ENCODE data around the genes DOCK8 and DMRT3.

GRCh38 chr9:211407-211960, 3.2 kb upstream of the DOCK8 start:
- RRBS = no CpG with 5 or more reads among the region's 5 CpGs

DNA sequence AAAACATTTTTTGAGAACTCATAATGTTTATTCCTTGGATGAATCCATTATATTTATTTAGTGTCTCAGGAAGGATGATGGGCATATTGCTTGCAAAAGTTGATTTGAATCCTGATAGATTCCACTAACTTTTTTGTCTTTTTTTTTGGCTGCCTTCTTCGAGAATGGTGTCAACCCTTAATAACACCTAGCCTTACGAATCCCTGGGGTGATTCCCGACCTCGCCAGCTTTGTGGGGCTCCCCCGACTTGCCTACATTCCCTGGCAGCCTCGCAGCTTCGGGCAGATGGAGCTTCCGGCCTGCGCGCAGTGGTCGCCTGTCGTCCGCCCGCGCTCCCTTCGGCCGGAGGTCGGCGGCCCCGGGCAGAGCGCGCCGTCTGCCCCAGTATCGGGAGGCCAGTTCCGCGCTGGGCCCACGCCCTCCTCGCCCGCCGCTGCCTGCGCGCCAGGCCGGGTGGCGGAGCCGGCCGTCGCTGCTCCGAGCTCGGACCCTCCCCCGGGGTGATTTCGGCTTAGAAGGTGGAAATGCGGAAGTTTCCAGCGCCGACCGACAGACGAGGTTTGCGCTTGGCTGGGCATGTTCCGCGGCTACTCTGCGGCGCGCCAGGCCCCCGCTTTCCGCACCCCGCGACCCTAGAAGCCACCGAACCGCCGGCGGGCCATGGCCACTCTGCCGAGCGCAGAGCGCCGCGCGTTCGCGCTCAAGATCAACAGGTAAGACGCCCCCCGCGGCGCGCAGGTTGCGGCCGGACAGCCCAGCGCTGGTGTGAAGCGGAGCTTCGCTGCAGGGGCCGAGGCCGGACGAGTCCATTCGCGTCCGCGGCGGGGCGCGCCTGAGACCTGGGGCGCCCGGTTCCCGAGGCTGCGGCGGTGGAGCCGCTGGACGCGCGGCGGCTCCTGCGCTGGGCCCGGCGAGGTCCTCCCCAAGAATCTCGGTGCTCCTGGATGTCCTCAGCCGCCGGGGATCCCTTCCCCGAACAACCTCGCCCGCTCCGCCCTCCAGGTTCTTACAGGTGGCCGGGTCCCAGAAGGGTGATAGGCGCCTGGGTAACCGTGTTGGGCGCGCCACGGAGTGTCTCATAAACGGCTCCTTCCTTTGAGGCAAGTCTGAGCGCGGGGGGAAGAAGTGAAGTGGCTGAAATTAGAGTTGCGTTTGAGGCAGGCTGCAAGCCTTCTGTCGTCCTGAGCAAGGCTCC, at the start of gene DOCK8:
Gene DOCK8, plus strand, starts transcription at position 550 of the 1,196 bp plus-strand sequence.
- RRBS = 3% methylated on average over 62 of the region's 119 CpGs

- RRBS = no CpG with 5 or more reads among the region's 4 CpGs
Observed at GRCh38 chr9:297056-297422, 82.4 kb downstream of the DOCK8 start.

GRCh38 chr9:304443-305265, 90.0 kb downstream of the DOCK8 start:
- RRBS = no CpG with 5 or more reads among the region's 10 CpGs

GRCh38 chr9:468107-468643, 36.3 kb upstream of the KANK1 start:
- RRBS = no CpG with 5 or more reads among the region's 9 CpGs

- RRBS = no CpG with 5 or more reads among the region's 8 CpGs
Observed at GRCh38 chr9:578681-579504, 74.4 kb downstream of the KANK1 start.

GRCh38 chr9:689433-689766, 152.1 kb upstream of the DMRT1 start:
- RRBS = no CpG with 5 or more reads among the region's 2 CpGs

DNA sequence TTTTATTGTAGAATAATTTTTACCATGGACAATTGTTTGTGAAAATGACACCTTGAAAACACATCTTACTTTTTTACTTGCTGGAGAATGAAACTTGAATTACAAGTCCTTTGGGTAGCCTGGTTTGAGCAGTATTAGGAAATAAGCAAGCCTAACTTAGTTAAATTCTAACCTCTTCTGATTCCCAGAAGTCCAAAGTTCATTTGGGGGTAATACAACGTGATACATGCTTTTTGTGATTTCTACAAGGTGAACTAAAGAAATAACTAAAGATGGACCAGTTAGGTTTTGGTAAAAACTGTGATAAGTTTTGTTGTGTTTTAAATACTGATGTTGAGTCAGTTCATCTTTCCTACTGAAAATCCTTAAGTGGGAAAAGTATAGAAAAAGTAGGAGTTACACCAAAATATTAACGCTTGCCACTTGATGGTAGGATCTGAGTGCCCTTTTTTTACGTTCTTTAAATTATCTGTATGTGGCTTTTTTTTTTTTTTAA, 135.4 kb upstream of the DMRT1 start:
- RRBS = no CpG with 5 or more reads among the region's 3 CpGs

DNA sequence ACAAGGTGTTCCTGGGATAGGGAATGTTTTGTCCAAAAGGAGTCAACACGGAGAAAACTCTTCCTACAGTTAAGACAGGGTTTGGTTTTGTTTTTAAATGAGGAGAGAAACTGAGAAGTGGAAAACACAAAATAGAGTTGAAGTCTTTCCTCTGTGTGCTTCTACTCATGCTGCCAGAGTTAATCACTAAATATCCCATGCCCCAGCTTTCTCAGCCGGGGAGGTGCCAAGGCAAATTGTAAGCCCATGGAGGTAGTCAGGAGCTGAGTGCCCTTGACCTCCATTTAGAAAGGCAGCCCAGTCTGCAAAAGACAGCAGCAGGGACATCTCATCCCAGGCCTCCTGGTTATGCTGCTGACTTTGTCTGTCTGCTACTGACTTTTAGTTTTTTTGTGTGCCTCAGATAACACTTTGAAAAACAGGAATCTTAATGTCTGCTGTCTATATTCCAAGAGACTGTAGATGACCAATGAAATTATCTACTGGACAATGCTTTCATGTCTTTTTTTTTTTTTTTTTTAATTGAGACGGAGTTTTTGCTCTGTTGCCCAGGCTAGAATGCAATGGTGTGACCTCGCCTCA, 132.3 kb upstream of the DMRT1 start:
- RRBS = no CpG with 5 or more reads among the region's 4 CpGs

DNA sequence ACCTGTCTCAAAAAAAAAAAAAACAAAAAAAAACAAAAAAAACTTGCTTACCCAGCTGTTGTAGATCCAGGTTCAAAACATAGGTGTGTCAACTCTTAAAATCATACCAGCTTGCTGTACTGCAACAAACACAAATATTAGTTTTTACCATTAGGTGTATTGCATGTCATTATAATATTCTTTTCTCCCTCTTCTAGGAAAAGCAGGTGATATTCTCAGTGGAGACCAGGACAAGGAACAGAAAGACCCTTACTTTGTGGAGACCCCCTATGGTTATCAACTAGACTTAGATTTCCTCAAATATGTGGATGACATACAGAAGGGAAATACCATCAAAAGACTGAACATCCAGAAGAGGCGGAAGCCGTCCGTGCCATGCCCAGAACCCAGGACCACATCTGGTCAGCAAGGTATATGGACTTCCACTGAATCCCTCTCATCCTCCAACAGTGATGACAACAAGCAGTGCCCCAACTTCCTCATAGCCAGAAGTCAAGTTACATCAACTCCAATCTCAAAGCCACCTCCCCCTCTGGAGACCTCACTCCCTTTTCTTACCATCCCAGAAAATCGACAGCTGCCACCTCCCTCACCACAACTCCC, 130.8 kb upstream of the DMRT1 start:
- RRBS = no CpG with 5 or more reads among the region's 4 CpGs

DNA sequence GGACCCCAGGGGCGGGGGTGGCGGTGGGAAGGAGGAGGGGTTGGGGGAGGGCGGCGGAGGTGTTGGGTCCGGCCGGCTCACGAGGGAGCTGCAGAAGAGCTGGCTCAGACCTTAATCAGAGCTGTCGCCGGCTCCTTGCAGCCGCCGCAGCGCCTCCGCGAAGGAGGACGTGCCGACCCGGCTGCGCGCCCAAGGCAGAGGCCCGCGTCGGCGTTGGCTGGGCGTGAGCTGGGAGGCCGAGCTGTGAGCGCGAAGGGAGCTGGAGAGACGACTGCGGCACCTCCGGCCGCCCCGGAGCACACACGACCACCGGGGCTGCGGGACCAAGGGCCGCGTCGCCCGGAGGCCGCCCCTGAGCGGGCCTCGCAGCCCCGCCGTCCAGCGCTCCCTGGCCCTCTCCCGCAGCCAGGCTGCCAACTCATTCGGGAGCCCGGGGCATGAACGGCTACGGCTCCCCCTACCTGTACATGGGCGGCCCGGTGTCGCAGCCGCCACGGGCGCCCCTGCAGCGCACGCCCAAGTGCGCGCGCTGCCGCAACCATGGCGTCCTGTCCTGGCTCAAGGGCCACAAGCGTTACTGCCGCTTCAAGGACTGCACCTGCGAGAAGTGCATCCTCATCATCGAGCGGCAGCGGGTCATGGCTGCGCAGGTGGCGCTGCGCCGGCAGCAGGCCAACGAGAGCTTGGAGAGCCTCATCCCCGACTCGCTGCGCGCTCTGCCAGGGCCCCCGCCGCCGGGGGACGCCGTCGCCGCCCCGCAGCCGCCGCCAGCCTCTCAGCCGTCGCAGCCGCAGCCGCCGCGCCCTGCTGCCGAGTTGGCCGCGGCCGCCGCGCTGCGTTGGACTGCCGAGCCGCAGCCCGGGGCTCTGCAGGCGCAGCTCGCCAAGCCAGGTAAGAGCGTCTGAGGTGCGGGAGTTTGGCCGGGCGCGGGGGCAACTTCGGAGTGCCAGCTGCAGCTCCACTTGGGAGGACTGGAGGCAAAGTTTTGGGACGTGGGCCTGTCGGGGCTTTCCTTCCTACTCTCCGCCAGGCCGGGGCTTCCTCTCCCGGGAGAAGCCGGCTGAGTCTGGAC, at the start of gene DMRT3:
Gene DMRT3, plus strand, starts transcription at position 91 of the 1,072 bp plus-strand sequence.
- RRBS = 4% methylated on average over 55 of the region's 118 CpGs

- RRBS = no CpG with 5 or more reads among the region's 1 CpG
Observed at GRCh38 chr9:1019292-1019512, 31.0 kb upstream of the DMRT2 start.

DNA sequence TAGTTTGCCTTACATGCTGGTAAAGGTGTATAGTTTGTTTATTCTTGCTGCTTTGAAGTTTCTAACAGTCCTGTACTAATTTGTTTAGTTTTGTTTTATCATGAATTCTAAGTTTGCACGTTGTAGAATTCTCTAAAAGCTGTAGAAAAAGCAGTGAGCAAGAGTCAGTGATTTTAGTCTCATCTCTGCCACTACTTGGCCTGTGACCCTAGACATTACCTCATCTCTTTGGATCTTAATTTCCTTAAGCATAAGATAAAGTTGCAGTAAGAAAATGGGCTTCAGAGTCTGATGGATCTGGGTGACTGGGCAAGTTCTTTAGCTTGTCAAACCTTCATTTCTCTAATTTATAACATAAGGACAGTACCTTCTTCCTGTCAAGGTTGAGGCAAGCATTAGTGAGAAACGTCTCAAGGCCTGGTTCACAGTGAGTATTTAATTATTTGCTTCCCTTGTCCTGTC, 247.9 kb downstream of the DMRT2 start:
- RRBS = no CpG with 5 or more reads among the region's 2 CpGs

DNA sequence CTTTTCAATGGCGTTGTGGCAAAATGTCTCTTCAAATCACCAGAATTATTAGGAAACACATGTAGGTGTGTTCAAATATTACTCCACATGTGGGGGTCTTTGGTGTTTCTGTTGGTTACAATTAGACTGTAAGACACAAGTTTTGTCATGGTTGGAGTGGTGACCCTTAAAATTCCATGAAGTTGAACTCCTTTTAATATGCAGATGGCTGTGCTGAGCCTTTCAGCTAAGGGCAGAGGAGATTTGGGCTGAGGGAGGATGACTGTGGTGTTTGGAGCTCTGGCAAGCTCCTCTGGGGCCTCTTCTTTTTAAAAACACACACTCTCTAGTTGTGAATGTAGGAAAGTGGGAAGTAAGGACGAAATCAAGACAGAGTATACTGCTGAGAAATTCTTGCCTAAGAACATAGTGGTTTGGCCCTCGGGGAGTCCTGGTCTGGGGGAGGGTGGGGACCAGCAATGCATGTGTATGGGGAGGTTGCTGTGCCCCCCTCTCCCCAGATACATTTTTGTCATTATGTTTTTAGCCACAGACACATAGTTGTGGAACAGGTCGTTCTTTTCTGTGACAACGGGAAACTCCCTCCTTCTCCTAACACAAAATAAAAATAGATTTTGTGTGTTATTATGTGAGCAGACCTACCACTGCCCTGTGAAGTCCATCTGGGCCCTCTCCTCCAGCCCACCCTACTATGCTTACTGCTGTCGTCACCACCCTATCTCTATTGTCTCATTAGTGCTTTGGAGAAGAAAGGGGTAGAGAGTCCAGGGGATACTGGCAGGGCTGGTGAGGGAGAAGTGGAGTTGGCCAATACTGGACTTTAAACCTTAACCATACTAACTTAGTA, 9.9 kb downstream of the SMARCA2 start:
- RRBS = no CpG with 5 or more reads among the region's 6 CpGs

DNA sequence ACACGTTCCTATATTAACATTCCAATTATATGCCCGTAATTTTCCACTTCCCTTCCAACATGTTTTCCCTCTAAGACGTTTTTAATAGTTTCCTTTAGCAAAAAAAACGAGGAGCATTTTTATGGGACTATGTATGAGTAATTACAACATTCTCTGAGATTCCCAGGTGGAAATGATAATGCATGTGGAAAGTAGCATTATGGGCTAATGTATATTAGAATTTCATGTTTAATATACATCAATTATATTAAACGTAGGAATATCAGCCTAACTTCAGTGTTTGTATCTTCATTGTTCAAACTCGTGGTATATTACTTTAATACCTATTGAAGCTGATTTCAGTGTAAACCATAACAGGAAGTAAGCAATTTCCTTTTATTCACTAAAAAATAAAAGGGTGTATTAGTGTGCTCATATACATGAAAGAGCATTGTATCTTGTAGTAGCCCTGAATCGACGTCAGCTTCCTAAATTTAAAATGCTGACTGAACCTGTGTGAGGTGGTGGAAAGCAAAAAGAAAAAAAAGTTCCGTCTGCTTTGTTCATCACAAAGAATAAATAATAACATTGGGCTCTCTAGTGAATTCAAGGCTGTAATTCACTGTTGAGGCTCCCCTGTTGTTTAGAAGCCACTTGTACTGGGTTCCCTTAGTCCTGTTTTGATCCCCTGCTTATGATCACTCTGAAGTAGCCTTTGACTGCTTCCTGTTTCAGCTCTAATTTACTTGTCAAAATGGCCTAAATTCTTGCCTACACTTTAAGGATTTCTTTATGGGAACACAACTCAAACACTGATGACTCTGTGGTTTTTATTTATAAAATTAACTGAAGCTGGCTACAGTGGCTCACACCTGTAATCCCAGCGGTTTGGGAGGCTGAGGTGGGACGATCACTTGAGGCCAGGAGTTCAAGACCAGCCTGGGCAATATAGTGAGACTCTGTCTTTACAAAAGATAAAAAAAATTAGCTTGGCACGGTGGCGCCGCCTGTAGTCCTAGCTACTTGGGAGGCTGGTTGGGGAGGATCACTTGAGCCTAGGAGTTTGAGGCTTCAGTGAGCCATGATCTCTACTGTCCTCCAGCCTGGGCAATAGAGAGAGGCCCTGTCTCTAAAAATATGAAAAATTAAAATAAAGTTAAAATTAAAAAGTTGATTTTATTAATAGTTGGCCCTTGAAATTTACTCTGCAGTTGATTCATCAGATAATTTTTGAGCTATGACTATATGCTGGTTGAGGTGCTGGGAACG, 11.6 kb downstream of the SMARCA2 start:
- RRBS = no CpG with 5 or more reads among the region's 15 CpGs

DNA sequence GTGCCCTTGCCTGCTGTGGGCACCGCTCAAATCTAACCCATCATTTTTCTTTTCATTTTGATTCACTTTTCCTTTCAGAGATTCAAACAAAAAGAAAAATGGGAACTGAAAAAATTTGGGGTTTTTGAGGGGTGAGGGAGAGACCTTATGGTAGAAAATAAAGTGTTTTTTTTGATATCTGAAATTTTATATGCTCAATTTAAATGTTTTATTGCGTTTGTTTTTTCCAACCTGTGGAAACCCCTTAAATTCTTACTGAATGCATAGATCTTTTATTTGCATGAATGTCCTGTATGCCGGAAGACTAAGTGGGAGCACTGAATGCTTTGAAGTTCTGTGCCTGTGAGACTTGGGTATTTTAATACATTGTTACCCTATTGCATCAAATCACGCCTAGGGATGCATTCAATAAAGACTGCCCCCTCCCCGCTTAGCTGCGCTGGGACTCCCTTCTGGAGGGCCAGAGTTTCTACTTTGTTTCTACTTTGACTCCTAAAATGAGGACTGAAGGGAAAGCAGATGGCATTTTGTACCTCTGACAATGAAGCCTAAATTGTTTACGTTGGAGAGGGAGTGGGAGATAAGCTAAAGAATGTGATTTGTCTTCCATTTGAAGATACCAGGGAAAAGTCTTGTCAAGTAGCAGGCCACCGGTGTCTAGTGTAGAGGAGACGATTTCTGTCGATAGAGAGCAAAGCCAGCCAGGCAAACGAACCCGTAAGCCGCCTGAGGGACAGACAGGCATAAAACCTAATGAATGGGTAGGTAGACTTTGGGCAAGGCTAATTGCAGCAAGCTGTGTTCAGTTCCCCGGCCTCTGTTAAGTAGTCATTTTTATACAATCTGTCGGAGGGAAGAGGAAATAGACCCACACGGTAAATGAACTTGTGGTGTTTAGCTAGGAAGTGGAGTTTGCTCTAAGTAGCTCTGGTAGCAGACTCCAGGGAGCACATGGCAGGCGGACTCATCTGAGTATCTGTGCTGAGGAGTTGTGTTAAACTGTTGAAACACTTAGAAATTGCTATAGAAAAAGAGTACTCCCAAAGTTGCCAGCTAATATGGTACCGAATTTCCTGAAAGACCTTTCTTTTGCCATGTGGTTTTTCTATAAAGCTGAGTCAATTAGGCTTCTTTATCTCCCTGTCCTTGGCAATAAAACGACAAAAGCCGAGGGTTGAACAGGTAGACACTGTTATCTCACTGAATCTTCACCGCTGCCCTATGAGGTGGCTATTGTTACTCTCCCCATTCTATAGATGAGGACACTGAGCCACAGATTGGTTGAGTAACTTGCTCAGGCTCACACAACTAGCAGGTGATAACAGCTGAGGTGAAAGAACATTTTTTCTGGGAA, 28.7 kb downstream of the SMARCA2 start:
- RRBS = no CpG with 5 or more reads among the region's 21 CpGs

- RRBS = 6% methylated on average over 2 of the region's 15 CpGs
Observed at GRCh38 chr9:2159544-2160739, 144.8 kb downstream of the SMARCA2 start.

DNA sequence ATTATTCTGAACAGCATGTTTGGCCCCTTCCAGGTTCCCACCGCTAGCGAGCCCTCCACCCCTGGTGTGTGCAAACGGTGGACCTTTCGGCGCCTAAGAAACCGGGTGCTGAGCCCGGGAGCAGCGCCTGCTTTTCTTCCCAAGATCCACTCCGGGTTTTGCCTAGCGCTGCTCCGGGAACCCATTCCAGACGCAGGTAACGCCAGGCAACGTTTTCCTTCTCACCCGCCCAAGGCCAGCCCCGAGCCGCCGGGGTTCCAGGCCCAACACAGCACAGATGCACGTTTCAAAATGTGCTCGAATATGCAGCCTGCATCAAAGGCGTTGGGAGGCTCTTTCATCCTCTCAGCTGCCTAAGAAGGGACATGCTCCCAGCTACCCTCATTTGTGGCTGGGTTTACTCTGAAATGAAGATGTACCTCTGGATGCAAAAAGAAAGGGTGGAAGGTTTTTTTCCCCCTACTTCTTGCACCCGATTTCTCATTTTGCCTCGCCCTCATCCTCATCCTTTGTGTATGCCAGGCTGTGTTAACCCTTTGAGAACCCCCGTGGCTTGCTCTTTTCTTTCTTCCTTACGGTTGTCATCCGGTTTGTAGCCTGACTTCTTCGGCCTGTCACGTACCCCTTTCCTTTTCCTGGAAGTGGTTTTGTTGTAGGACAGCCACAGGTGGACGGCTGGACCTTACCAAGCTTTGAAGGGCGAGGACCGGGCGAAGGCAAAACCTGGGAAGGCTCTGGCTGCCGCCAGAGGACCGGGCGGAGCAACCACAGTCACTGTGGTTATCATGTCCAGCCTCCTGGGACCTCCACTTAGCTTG, 226.9 kb downstream of the SMARCA2 start:
- RRBS = 3% methylated on average over 11 of the region's 35 CpGs

- RRBS = no CpG with 5 or more reads among the region's 2 CpGs
Observed at GRCh38 chr9:2300038-2300604, 285.0 kb downstream of the SMARCA2 start.

DNA sequence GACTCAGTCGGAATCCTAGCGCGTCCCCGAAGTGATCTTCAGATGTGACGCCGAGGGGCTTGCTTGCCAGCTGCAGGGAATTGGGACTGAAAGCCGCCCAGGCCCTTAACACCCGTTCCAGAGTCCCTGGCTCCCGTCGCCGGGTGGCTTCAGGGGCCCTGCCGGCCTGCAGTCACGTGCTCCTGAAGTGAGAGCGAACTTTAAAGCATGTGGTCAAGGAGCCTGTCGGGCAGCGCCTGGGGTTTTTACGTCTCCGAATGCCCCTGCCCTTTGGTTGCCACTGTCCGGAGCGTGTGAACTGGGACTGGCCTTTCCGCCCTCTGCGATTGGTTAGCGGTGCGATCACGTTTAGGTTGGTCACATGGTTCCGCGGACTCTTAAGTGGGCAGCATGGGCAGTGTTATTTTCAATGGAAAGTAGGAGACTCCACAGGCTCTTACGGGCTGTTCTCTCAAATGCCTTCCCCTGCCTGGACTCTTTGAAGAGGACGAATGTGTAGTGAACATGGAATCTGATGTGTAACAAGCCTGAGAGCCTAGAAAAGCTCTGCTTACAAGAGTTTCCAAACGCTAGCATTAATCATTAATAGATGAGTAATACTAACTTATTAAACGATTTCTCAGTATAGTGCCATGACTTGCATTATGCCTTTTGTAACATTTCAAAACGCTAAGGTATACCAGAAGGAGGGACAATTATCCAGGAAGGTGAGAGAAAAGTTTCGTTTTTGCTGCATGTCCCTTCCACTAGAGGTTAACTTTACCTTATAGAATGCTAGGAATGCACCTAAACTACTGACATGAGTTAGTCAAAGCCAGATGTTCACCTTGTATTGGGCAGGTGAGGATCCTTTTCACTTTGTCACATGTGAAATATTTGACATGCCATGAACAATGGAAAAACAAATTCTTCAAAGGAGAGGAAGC, 2.0 kb downstream of the VLDLR start:
- RRBS = no CpG with 5 or more reads among the region's 33 CpGs